Sigmoid colon (tissue), 4 donors: ENCODE measurements around a stretch of chr10.

GRCh38 chr10:119668272-119669042, 17.3 kb downstream of the BAG3 start:
- PRO-cap = no peak
- RAMPAGE, long total RNA, 4 experiments = no peak in any of the 4 experiments

DNA sequence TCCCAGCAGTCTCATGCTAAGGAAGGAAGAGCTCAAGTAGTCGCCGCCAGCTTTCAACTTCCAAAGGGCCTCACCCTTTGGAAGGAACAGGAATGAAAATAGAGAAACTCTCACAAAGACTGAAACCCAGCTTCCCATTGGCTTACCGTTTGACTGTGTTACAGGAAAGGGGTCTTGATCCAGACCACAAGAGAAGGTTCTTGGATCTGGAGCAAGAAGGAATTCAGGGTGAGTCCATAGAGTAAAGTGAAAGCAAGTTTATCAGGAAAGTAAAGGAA, 36.5 kb downstream of the BAG3 start:
- PRO-cap = no peak
- RAMPAGE, long total RNA, 4 experiments = no peak in any of the 4 experiments

DNA sequence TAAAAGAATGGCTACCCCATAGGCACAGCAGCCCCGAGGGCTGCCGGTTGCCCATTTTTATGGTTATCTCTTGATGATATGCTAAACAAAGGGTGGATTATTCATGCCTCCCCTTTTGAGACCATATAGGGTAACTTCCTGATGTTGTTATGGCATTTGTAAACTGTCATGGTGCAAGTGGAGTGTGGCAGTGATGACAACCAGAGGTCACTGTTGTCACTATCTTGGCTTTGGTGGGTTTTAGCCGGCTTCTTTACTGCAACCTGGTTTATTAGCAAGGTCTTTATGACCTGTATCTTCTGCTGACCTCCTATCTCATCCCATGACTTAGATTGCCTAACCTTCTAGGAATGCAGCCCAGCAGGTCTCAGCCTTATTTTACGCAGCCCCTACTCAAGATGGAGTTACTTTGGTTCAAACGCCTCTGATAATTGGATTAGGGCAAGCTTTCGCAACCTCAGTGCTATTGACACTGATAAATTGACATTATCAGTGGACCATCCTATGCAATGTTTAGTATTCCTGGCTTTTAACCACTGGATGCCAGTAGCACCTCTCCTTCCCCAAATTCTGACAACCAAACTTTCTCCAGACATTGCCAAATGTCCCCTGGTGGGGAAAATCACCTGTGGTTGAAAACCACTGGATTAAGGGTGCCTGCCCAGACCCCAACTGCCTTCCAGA, 36.9 kb downstream of the BAG3 start:
- PRO-cap = no peak
- RAMPAGE, long total RNA, 4 experiments = no peak in any of the 4 experiments

- PRO-cap = no peak
- RAMPAGE, long total RNA, 4 experiments = no peak in any of the 4 experiments
Measured at GRCh38 chr10:120127653-120128137, 235.2 kb downstream of the SEC23IP start.

DNA sequence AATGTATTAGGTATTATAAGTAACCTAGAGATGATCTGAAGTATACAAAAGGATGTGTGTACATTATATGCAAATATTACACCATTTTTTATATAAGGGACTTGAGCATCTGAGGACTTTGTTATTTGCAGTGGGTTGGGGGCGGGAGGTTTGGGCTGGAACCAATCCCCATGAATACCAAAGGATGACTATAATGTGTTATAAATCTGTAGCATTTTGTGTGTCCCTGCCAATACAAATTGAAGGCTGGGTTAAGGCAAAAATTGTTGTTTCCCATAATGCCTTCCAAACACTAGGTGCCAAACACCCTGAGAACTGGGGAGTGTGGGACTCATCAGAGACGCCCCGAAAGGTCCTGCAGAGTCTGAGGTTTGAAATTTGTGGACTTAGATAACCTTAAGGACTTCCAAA, 150.2 kb upstream of the PLPP4 start:
- PRO-cap = no peak
- RAMPAGE, long total RNA, 4 experiments = no peak in any of the 4 experiments

GRCh38 chr10:120905676-120906519, 54.7 kb downstream of the WDR11 start:
- PRO-cap = no peak
- RAMPAGE, long total RNA, 4 experiments = no peak in any of the 4 experiments

DNA sequence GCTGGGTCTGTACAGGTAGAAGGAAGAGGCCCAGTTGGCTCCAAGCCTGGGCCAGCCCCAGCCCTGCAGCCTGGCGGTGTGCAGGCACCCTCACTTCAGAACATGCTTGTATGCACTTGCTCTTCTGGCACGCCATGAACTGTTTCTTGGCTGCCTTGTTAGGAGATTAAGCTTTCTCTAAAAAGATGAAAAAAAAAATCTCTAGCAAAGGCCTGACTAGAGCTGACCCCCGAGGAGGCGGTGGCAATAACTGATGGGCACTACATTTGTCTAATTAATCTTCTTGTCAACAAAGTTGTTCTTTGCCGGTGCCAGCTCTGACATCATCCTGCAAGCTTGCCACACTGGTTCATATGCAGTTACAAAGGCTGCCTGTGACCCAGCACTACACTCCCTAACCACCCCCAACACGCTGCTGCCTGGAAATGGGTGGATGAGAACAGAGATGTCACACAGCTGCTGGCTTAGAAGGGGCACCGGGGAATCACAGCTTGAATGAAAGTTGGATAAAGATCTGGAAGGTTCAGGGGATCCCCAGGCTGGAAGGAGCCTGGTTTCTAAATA, 94.8 kb downstream of the WDR11 start:
- PRO-cap = no peak
- RAMPAGE, long total RNA, 4 experiments = no peak in any of the 4 experiments

- PRO-cap = no peak
- RAMPAGE, long total RNA, 4 experiments = no peak in any of the 4 experiments
Measured at GRCh38 chr10:120978761-120979118, 127.6 kb downstream of the WDR11 start.

GRCh38 chr10:120980582-120981085, 129.5 kb downstream of the WDR11 start:
- PRO-cap = no peak
- RAMPAGE, long total RNA, 4 experiments = no peak in any of the 4 experiments

DNA sequence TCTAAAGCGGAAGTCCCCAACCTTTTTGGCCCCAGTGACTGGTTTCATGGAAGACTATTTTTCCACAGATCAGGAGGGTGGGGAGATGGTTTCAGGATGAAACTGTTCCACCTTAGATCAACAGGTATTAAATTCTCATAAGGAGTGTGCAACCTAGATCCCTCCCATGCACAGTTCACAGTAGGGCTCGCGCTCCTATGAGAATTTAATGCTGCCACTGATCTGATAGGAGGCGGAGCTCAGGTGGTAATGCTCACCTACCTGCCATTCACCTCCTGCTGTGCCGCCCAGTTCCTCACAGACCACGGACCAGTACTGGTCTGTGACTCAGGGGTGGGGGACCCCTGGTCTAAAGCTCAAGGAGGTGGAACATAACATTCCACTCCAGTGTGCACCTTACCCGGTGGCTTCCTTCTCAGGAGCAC, 273.7 kb downstream of the FGFR2 start:
- PRO-cap = no peak
- RAMPAGE, long total RNA, 4 experiments = no peak in any of the 4 experiments

DNA sequence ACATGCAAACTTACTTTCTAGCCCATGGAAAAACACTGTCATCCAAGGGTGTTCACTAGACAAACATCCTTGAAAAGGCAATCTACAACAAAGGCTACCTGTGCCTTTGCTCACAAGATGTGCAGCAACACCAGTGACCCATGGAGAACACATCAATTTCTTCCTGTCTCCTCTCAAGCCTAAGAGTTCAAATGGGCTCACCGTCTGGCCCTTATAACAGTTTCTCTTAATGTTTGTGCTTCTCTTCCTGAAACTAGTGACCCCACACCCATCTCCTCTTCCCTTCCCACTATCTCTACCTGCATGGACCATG, 179.5 kb downstream of the FGFR2 start:
- PRO-cap = no peak
- RAMPAGE, long total RNA, 4 experiments = no peak in any of the 4 experiments

- PRO-cap = no peak
- RAMPAGE, long total RNA, 4 experiments = no peak in any of the 4 experiments
Measured at GRCh38 chr10:121449474-121450025, 148.7 kb downstream of the FGFR2 start.

- PRO-cap = no peak
- RAMPAGE, long total RNA, 4 experiments = no peak in any of the 4 experiments
Measured at GRCh38 chr10:121478572-121479751, 119.3 kb downstream of the FGFR2 start.

GRCh38 chr10:121485240-121485934, 112.9 kb downstream of the FGFR2 start:
- PRO-cap = no peak
- RAMPAGE, long total RNA, 4 experiments = no peak in any of the 4 experiments

DNA sequence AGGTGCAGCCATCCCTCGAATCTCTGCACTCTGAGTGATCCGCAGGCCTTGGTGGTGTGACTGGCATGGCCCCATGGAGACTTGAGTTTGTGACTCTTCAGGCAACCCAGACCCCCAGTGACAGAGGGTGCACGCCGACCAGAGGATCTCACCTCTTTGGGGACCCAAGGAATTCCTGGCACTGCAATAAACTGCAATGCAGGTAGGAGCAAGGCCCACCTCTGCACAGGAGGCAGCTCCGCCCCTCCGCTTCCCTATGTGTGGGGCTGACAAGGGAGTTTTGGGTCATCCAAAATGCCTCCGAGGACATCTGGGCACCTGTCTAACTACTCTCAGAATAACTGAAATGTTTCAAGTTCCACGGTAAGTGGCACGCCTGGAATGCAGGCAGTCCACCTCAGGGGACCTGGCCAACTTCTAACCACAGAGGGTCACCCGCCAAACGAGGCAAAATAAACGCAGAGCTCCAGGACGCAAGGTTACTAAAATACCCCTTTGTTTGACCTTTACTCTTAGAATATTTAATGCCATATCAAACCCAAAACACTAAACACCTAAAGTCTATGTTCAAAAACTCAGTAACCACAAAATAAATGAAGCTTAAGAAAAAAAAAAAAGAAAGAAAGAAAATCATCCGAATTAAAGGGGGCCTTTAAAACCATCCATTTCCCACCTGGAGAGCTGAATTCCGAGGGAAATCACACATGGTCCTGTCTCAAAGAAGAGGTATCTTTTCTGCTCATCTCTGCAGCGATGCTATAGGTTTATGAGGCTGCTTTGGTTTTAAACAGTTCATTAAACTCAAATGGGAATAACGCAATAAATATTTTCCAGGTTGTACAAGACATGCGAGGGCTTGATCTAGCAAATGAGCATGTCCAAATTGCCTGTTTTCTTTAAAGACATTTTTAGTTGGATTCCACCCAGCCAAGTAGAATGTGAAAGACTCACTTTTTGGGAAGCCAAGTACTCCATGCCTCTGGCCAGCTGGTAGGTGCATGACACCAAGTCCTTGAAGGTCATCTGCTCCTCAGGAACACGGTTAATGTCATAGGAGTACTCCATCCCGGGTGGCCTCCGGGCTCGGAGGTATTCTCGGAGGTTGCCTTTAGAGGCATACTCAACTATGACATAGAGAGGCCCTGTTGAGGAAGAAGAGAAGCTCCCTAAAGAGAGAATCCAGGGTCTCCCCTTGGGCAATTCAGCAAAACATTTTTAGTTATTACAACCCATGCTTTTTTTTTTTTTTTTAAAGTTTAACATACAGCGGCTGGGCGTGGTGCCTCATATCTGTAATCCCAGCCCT, 102.2 kb downstream of the FGFR2 start:
- PRO-cap = no peak
- RAMPAGE, long total RNA, 4 experiments = no peak in any of the 4 experiments

DNA sequence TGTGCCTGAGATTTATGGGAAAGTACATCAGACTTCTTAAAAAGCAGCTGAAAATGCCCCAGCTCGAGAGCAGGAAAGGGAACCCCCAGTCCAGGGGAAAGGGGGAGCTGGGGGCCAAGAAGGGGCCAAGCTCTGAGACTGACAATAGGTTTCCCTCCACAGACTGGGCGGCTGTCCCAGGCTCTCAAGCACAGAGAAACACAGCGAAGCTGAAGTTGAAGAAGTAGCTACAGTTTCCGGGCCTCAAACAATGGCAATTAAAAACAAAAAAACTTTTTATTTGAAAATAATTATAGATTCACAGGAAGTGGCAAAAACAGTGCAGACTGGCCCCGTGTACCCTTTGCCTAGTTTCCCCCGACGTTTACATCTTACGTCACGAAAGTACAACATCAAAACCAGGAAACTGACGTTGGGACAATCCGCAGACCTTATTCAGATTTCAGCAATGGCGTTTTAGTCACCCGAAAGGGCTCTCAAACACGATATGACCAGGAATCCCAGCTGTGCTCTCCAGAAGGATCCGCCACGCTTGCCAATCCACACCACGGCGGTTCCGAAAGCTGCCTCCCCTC, 84.0 kb upstream of the FGFR2 start:
- PRO-cap = no peak
- RAMPAGE, long total RNA, 4 experiments = no peak in any of the 4 experiments

DNA sequence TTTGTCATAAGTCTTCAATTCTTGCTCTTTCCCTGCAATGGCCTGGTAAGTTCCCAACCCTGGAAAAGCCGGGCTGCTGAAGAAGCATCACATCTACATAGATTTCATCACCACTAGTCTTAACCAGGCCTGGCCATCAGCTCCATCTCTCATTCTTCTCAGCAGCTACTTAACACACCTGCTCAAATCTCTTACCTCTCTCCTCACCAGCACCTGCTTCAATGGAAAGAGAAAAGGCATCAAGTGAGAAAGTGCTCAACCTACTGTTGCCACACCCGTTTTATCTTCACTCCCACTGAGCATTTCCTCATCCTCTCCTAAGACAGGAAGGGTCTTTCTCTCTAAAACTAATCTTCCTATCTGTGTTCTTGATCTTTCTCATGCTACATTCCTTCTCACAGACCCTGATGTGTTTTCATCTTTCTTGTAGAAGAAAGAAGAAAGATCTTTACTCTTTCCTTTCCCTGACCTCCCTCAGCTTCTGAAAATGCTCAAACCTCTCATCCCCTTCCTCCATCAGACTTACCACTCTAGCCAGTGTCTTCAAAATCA, 148.6 kb downstream of the ATE1 start:
- PRO-cap = no peak
- RAMPAGE, long total RNA, 4 experiments = no peak in any of the 4 experiments

- PRO-cap = no peak
- RAMPAGE, long total RNA, 4 experiments = no peak in any of the 4 experiments
Measured at GRCh38 chr10:121970523-121970786, 4.6 kb downstream of the NSMCE4A start.

DNA sequence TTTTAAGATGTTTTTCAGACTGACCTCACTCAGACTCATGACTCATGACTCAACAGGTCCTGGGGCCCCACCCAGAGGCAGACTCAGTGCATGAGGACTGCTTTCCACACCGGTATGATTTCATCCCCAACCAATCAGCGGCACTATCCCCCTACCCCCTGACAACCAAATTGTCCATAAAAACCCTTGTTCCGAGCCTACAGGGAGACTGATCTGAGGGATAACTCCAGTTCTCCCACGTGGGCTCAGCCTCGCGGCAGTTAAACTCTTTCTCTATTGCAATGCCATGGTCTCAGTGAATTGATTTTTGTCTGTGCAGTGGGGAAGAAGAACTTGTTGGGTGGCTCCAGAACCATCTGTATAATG, 1.2 kb upstream of the TACC2 start:
- PRO-cap = no peak
- RAMPAGE, long total RNA, 4 experiments = no peak in any of the 4 experiments

GRCh38 chr10:122044229-122044675, 55.3 kb downstream of the TACC2 start:
- PRO-cap = no peak
- RAMPAGE, long total RNA, 4 experiments = start-site peak on the plus strand in 4 of 4 experiments, at chr10:122044434-122044603 at its widest, 12 to 167 reads per replicate